Placental epithelial cell (primary cell): ENCODE measurements around a stretch of chr11.

- CAGE, long polyA plus RNA: no peak
These were observed 12.9 kb upstream of the OR10D3 start for GRCh38 chr11:124170057-124170808.

DNA sequence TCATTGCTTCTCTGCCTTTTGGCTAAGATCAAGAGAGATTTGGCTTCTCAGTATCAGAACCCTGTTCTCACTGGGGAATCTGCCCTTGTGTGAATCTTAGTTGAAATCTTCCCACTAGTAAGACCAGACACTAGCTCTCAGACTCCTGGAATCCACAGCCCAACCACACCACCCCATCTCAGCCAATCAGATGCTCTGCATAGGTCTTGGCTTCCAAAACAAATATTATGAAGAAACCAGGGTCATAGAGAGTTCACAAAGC, 5.5 kb downstream of the OR8B12 start:
- CAGE, long polyA plus RNA: no peak

- CAGE, long polyA plus RNA: no peak
These were observed 13.4 kb downstream of the TBRG1 start for GRCh38 chr11:124636045-124636578.

DNA sequence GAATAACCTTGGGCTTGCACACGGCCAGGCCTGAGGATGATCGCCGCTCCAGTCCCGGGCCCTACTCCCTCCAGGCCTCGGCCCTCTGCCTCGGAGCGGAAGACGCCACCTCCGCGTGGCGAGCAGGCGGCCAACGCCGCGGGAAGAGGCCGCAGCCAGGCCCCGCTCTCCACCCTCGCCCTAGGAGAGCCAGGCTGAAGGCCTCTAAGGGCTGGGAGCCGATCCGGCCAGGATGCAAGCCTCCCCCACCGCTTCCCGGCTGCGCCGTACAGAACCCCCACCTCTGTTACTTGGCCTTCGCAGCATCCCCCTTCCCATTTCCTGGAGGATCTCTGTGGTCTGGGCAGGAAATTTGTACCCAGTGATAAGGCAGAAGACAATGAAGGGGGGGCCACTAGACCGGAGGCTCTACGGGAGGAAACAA, 2.6 kb downstream of the ESAM start:
- CAGE, long polyA plus RNA: no peak

- CAGE, long polyA plus RNA: no peak
These were observed 5.8 kb downstream of the PKNOX2 start for GRCh38 chr11:125169923-125171209.

DNA sequence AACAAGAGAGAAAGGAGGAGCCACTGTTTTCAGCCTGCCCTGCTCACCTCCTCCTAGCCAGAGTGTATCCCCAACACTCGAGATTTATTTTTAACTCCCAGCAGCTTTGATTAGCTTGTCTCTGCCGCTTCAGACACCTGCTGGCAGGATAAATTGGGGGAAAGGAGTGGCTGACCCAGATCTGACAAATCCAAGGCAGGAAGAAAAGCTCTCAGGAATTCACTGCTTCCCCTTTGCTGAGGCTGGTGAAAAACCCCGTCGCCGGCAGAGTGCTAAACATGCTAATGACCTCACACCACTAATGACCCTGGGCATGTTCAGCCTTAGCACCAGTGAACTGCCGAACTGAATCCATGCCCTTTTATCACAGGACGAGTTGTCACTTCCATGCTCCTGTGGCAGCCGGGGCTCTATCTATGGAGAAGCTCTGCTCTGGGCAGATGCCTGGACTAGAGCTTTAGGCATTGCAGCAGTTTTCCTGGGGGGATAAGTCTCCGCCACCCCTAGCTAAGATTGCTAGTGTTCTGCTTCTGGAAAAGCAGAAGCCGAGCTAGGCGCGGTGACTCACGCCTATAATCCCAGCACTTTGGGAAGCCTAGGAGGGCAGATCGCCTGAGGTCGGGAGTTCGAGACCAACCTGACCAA, 52.2 kb downstream of the FEZ1 start:
- CAGE, long polyA plus RNA: no peak

DNA sequence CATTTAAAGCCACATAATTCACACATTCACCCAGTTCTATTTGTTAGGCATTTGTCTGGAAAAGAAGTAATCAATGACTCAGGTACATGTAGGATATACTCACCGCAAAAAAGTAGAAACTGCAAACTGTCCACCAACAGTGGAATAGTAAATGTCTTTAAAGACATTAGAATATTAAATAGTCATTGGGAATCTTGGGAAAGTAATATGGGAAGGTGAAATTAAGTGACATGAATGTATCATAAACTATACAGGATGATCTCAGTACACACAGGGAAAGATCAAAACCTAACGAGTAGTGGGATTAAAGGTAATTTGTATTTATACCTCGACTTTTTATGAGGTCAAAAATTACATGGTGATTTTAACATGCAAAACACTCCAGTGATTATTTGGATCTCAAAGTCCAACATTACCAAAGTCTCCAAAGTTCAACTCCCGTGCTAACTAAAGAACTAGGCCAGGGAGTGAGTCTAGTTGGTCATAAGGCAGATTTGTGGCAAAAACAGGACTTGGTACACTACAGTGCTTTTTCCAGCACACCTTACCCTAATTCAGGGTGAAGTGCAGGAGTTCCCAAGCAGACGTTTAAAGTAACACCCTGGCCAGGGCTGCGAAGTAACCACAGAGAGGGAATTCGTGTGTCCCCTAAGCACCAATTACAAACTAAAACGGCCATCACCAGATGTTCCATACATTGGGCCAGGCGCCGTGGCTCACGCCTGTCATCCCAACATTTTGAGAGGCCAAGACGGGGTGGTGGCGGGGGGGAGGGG, 1.2 kb downstream of the PUS3 start:
- CAGE, long polyA plus RNA: no peak

- CAGE, long polyA plus RNA: no peak
These were observed 11.4 kb downstream of the VSIG10L2 start for GRCh38 chr11:125957127-125957762.

DNA sequence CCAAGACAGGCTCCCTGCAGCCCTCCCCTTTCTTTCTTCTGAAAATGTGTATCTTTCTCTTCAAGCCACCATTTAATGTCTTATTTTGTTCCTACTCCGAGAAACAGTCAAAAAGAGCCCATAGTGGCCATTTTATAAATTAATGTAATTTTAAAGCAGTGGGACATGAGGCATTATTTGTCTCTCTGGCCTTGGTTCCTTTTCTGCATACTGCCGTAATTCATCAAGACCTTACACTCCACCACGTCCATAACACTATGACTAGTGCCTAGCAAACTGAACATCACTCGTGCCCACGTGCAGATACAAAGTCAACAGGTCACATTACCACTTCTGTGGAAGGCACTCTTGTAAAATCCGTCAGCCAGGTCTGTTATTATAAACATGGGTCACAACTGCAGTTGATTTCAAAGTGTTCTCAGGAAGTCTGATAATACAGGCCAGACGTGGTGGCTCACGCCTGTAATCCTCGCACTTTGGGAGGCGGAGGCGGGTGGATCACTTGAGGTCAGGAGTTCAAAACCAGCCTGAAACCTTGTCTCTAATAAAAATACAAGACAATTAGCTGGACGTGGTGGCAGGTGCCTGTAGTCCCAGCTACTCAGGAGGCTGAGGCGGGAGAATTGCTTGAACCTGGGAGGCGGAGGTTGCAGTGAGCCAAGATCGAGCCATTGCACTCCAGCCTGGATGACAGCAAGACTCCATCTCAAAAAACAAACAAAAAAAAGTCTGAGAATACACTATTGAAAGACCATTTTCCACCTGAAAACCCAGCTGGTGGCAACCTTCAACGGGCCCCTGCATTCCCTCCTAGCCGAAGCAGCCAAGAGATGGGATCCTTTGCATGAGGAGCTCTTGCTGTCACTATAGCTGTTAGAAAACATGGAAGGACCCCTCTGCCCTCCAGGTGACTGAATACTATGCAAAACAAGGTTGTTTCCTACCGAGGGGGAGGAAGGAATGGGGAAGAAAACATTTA, 14.2 kb downstream of the VSIG10L2 start:
- CAGE, long polyA plus RNA: no peak

DNA sequence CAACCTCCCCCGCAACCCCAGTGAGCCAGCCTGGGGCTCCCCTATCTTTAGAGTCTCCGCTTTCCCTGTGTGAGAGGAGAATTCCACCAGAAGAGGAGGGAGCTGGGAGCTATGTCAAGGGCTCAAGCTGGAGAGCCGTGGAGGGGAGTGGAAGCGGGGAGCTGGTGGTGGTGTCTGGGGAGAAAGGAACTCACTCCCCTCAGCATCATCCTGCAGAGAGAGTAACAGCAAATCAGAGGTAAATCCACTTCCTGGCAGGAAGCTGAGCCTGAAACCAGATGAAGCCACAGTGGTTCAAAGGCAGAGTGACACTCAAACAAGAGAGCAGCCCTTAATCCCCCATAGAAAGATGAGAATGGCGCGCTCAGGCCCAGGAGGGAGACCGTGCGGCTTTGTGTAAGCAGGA, 21.3 kb upstream of the CDON start:
- CAGE, long polyA plus RNA: no peak

DNA sequence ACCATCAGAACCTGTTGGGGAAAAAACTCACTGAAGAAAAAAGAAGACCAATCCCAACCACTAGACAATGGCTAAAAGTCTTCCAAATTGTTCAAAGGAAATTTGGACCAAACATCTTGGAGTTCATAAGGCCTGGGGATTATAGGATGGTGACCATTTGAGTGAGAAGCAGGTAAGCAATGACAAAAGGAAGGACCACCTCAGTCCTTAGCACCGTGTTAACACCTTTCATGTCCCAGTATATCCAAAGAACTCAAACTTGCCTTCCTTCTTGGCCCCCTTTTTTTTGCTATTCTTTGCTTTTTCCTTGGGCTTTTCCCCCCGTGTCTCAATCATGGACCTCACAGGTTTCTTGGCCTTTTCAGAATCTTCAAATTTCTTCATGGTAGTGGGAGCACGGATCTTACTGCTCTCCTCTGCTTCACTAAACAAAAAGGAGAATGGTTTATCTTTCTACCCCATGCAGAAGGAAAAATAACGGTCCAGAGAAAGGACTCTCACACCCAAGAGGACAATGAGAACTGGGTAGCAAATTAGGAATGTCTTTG, 1.7 kb downstream of the SRPRA start:
- CAGE, long polyA plus RNA: no peak

DNA sequence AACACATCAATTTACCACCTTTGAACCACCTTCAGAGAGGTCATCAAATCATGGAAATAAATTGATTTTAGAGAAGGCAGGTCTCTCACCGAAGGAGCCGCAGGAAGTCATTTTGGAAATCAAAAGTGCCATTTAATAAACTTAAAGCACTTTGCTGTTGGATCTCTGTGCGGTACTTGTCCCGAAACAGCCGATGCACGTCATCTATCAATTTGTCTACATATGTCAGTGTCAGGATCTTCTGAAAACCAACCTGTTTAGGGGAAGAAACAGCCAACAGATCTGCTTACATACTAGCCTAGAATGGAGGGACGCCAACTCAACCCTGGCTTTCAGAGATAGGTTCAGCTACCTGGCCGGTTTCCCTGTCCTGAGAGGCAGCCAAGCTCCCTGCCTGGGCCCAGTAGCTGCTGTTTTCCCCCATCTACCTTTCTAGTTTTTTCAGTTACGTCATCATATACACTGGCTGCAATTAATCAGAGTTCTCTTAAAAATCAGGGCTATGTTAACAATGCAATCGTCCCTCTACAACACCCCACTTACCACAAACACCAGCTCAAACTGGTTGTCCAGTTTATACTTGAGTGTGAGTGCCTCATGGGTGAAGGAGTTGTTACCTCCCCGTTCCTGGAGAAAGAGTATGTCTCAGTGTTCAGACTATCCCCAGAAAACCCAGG, 1.1 kb downstream of the SRPRA start:
- CAGE, long polyA plus RNA: no peak

DNA sequence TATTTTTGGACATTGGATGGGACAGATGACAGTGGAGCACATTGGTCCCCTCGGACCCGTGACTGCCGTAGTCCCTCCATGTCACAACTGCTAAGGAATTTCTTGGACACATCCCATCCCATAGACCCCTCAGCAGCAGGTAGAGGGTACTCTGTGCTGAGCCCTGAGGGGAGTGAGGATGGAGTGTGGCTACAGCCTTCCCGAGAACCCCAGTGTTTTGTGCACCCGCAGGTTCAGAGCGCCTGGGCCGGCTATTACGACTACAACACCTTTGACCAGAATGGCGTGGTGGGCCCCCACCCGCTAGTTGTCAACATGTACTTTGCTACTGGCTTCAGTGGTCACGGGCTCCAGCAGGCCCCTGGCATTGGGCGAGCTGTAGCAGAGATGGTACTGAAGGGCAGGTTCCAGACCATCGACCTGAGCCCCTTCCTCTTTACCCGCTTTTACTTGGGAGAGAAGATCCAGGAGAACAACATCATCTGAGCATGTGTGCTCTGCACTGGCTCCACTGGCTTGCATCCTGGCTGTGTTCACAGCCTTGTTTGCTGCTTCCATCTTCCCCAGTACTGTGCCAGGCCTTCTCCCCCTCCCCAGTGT, 5.6 kb upstream of the TIRAP start:
- CAGE, long polyA plus RNA: no peak

DNA sequence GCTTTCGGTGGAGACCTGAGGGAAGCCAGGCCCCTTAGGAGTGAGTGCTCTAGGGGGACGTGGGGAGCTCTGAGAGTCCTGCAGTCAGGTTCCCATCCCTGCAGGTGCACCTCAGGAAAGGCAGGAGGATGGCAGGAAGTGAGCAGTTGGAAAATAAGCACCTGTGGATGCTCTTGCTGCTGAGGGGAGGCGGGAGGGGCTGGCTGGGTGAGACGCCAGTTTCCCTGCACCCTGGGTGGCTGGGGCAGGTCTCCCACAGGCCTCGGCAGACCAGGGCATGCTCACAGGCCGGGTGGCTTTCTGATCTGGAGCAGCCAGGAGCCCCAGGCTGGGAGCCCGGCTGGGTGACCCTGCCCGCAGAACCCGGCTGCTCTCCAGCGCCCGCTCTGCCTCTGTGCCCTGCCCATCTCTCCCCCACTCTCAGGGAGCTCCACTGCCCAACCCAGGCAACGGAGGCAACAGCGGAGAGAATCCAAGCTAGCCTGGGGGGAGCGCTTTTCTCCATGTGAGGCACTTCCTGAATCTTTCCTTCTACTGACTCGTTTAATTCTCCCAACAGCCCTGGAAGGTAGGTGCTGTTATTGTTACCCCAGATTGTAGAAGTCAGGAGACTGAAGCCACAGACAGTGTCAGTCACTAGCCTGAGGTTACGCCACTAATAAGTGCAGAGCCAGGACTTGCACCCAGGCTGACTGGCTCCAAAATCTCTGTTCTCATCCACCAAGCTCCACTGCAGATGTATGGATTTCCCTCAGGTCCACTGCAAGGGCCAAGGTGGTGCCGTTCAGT, 24.7 kb downstream of the DCPS start:
- CAGE, long polyA plus RNA: no peak

GRCh38 chr11:126339168-126339553, 16.3 kb upstream of the ST3GAL4 start:
- CAGE, long polyA plus RNA: no peak

GRCh38 chr11:126384368-126384869, 28.9 kb downstream of the ST3GAL4 start:
- CAGE, long polyA plus RNA: no peak

- CAGE, long polyA plus RNA: no peak
These were observed 60.3 kb downstream of the ST3GAL4 start for GRCh38 chr11:126415580-126416408.

GRCh38 chr11:126474927-126475503, 119.5 kb downstream of the ST3GAL4 start:
- CAGE, long polyA plus RNA: no peak

DNA sequence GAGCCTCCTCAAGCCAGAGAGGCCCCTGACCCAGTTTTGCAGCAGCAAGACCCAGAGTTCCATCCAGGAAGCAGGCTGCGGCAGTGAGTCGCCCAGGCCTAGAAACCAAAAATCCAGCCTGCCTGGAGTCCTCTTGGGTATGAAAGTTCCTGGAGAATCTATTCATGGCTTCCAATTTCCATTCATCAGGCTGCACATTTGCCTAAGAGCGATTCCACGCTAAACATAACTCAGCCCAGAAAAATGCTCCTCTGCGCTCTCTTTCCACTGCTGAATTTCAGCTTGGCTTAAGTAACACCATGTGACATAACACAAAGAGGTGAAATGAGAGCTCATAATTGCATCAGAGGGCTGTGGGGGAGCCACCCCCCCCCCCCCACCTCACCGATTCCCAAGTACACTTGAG, 71.0 kb downstream of the KIRREL3 start:
- CAGE, long polyA plus RNA: no peak

GRCh38 chr11:128039661-128040174, 547.6 kb downstream of the ETS1 start:
- CAGE, long polyA plus RNA: no peak